Endometrial microvascular endothelial cells (primary cell): ENCODE measurements around a stretch of chr13.

- RAMPAGE, long total RNA, result no peak
These were observed 25.7 kb downstream of the CUL4A start for GRCh38 chr13:113234878-113235663.

DNA sequence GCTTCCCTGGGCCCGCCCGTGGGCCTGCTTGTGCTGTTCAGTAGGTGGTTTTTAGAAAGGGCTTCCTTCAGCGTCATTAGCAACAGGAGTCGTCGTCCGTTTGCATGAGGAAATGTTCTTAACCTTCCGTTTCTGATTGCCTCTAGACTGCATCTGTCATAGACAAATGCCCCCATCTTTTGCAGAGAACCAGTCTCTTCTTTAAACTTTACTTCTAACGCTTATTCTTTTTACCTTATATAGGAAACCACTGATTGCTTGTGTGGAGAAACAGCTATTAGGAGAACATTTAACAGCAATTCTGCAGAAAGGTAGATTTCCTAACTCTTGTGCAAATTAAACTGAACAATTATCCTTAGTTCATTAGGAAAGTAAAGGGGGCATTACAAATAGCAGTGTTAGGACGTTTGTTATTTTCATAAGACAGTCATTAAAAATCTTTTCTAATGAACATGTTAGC lies 27.2 kb downstream of the CUL4A start:
- RAMPAGE, long total RNA, result no peak

- RAMPAGE, long total RNA, result no peak
These were observed 27.3 kb downstream of the LAMP1 start for GRCh38 chr13:113324331-113324784.

GRCh38 chr13:113401294-113402196 lies 37.6 kb upstream of the GRTP1 start:
- RAMPAGE, long total RNA, result no peak

DNA sequence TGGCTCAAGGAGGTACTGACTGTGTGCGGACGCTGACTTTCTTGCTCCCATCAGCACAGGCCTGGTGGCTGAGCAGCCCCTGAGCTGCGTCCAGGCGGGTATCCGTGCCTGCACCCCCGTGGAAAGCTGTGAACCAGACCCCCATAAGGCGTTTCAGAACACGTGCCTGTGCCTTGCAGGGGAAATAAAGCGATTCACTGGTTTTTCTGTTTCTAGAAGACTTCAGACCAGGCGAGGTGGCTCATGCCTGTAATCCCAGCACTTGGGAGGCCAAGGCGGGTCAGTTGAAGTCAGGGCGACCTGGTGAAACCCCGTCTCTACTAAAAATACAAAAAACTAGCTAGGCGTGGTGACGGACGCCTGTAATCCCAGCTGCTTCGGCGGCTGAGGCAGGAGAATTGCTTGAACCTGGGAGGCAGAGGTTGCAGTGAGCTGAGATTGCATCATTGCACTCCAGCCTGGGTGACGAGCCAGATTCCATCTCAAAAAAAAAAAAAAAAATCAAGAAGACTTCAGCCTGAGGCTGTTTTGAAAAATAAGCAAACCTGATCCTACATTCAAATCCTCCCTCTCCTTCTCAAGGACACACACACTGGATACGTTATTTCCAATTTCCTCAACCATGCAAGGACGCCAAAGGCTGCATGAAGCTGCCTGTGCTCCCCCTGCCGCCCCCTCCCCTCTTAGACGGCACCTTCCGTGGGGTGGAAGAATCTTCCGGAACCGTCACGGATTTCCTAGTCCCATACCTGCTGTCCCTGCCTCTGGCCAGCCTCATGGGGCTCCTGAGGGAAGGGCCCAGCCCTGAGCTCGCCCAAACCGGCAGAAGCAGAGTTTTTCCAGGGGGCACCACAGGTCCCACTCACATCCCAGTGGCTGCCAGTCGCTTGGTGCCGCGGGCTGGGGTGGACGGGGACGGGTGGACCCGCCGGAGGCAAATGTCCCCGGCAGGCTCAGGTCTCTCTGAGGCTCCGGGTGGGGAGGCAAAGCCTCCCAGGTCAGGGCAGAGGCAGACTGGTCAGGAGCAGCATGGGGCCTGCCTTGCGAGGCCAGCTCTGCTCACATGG lies 25.2 kb downstream of the ADPRHL1 start:
- RAMPAGE, long total RNA, result no peak

DNA sequence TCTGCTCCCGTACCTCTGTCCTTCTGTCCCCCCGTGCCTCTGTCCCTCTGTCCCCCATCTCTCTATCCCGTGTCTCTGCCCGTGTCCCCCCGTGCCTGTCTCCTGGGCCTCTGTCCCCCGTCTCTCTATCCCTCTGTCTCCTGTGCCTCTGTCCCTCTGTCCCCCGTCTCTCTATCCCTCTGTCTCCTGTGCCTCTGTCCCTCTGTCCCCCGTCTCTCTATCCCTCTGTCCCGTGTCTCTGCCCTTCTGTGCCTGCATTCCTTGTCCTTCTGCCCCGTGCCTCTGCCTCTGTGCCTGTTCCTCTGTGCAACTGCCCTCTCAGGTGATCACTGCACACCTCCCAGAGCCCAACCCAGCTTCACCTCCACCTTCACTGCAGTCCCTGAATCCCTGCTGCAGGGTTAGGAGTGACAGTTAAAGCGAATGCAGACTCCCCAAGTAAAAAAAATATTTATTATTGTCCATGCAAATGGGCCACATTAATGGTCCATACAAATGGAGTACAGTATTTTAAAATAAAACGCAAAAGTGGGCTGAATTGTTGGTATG lies 17.5 kb downstream of the DCUN1D2 start:
- RAMPAGE, long total RNA, result no peak

DNA sequence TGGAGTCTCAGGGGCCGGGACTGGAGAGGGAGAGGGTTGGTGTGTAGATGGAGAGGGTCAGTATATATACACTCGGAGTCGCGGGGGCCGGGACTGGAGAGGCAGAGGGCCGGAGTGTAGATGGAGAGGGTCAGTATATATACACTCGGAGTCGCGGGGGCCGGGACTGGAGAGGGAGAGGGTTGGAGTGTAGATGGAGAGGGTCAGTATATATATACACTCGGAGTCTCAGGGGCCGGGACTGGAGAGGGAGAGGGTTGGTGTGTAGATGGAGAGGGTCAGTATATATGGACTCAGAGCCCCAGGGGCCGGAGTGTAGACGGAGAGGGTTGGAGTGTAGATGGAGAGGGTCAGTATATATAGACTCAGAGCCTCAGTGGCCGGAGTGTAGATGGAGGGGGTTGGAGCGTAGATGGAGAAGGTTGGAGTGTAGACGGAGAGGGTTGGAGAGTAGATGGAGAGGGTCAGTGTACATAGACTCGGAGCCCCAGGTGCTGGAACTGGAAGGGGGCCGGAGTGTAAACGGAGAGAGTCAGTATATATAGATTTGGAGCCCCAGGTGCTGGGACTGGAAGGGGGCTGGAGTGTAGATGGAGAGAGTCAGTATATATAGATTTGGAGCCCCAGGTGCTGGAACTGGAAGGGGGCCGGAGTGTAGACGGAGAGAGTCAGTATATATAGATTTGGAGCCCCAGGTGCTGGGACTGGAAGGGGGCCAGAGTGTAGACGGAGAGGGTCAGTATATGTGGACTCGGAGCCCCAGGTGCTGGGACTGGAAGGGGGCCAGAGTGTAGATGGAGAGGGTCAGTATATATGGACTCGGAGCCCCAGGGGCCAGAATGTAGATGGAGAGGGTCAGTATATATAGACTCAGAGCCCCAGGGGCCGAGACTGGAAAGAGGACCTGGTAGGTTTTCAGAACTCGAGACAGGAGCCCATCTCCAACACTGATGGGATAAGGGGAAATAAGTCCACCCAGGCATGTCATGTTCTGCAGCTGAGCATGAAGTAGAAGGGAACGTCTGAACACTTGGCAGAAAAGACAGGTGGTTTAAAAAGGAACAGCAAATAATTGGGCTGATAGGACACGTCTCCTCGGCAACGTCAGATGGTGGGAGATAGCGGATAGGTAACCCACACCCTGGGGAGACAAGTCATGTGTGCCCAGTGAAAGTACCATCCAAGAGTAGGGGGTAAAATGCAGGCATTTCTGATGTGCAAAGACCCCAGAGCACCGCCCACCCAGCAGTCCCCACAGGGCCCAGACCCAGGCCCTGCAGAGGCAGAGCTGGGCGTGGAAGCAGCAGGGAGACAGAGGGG lies 21.7 kb downstream of the TMCO3 start:
- RAMPAGE, long total RNA, result no peak

DNA sequence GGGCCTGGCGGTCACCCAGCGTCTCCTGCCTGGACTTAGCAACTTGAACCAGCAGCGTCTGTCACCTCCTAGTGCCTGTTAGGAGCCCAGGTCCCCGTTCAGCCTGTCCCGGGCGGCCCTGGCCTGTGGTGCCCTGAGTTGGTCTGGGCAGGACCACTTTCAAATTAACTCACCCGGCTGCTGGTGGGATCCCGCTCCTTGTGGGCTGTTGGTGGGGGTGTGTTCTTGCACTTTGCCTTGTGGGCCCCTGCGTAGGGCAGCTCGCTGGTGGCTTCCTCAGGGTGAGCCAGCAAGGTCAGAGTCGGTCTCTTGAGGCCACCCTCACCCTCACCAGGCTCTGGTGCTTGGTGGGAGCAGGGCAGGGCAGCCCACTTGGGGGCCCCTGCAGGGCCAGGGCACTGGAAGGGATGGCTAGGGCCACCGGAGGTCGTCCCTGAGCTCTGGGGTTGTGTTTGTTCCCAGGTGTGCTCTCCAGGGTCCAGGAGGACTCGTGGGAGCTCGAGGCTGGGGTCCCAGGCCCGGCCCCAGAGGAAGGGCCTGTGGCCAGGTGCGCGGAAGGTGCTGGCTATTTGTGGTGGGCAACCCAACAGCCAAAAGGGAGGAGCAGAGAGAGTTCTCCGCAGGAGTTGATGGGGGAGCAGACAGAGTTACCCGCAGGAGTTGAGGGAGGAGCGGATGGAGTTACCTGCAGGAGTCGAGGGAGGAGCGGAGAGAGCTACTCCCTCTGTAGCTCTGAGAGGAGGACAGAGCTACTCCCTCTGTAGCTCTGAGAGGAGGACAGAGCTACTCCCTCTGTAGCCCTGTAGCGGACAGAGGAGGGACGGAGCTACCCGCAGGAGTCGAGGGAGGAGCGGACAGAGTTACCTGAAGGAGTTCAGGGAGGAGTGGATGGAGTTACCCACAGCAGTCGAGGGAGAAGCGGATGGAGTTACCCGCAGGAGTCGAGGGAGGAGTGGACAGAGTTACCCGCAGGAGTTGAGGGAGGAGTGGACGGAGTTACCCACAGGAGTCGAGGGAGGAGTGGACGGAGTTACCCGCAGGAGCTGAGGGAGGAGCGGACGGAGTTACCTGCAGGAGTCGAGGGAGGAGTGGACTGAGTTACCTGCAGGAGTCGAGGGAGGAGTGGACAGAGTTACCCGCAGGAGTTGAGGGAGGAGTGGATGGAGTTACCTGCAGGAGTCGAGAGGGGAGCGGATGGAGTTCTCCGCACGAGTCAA lies 17.0 kb downstream of the TFDP1 start:
- RAMPAGE, long total RNA, result no peak

GRCh38 chr13:113607735-113608110 lies 23.2 kb downstream of the TFDP1 start:
- RAMPAGE, long total RNA, result no peak

- RAMPAGE, long total RNA, result no peak
These were observed 31.8 kb downstream of the TFDP1 start for GRCh38 chr13:113616150-113616962.

GRCh38 chr13:113670225-113670718 lies 3.3 kb downstream of the GRK1 start:
- RAMPAGE, long total RNA, result no peak

GRCh38 chr13:113724828-113725544 lies 34.0 kb upstream of the TMEM255B start:
- RAMPAGE, long total RNA, result no peak

- RAMPAGE, long total RNA, result no peak
These were observed 684 bp downstream of the TMEM255B start for GRCh38 chr13:113759615-113760205.

DNA sequence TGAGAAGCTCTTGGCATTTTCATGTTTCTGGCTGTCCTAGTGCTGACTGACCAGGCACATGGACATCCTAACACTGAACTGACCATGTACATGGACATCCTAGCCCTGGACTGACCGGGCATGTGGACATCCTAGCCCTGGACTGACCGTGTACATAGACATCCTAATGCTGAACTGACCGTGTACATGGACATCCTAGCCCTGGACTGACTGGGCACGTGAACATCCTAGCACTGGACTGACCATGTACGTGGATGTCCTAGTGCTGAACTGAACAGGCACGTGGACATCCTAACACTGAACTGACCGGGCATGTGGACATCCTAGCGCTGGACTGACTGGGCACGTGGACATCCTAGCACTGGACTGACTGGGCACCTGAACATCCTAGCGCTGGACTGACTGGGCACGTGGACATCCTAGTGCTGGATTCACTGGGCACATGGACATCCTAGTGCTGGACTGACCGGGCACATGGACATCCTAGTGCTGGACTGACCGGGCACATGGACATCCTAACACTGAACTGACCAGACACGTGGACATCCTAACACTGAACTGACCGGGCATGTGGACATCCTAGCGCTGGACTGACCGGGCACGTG lies 30.7 kb downstream of the TMEM255B start:
- RAMPAGE, long total RNA, result no peak

- RAMPAGE, long total RNA, result no peak
These were observed 40.6 kb downstream of the GAS6 start for GRCh38 chr13:113823217-113823763.

- RAMPAGE, long total RNA, result no peak
These were observed 24.1 kb downstream of the GAS6 start for GRCh38 chr13:113839514-113840444.

- RAMPAGE, long total RNA, result no peak
These were observed 17.4 kb downstream of the GAS6 start for GRCh38 chr13:113846315-113847005.

DNA sequence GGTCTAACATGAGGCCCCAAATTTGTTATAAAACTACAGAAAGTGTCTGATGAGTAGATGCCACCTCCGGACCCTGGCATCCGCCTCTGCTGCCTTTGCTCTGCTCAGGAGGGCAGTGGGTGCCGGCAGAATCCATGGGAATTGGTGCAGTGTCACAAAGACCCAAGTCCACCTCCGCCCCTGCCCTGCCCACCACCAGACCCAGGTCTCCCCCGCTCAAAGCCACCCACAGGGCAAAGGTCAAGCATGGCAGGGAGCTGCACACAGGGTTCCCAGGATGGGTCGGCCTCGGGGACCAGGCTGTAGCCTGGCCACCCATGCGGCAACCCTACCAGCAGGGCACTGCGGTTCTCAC lies 11.4 kb downstream of the GAS6 start:
- RAMPAGE, long total RNA, result no peak

GRCh38 chr13:113856578-113857196 lies 7.2 kb downstream of the GAS6 start:
- RAMPAGE, long total RNA, result no peak

DNA sequence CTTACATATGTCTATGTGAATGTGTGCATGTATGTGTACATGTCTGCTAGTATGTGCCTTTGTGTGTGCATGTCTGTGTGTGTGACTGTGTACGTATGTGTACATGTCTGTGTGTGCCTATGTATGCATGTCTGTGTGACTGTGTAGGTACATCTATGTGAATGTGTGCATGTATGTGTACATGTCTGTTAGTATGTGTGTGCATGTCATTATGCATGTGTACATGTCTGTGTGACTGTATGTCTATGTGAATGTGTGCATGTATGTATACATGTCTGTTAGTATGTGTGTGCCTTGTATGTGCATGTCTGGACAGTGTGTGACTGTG lies 4.8 kb downstream of the GAS6 start:
- RAMPAGE, long total RNA, result no peak